SEM (cell line): Measurements from ENCODE around the gene BRWD1.

GRCh38 chr21:37557155-37557683 is 190.6 kb downstream of the DYRK1A start:
- PRO-cap: unidirectional peak, plus-strand start at chr21:37557599

GRCh38 chr21:37751142-37751798 is 165.0 kb downstream of the KCNJ6 start:
- PRO-cap: no peak

DNA sequence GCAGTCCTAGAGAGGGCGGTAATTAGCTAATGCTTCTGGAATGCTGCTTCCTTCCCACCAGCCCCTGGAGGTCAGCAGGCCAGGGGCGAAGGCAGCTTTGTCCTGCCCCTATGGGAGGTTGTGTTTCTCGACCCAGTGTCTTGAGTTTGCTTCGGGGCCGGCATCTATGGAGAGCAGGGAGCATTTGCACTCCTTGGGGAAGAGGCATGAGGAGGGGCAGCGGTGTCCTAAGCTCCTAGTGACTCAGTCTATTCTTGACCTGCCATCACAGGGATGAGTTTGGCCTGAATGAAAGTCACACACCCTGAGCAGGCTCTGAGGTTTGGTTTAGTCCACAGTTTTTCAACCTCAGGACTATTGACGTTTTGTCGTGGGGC is 85.0 kb upstream of the KCNJ15 start:
- PRO-cap: no peak

- PRO-cap: no peak
Measured at GRCh38 chr21:38227963-38228437, 28.8 kb upstream of the KCNJ15 start.

DNA sequence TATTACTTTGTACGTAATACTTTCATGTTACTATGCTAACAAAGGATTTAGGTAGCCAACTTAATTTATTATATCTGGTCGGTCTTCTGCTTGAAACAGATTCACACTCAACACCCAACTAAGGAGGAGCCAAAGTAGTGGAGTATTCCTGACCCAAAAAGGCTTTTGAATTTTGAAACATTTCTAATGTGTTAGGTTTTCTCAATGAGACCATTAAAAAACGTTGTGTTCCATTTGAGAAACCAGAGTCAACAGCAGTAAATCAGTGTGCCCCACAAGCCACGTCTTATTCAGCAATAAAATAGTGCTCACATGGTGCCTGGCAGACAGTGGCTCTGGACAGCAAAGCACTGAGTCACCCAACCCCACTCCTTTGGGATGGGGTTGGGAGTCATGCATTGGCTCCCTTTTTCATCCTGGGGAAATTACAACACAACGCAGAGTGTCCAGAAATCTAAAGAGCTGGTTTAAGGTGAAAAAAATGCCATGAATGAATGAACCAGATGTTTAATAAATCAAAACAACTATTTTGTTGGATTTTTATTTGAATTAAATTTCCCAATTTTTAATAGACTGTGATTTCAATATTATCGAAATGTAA is 46.5 kb downstream of the KCNJ15 start:
- PRO-cap: no peak

GRCh38 chr21:38376276-38377074 is 119.7 kb downstream of the KCNJ15 start:
- PRO-cap: no peak

DNA sequence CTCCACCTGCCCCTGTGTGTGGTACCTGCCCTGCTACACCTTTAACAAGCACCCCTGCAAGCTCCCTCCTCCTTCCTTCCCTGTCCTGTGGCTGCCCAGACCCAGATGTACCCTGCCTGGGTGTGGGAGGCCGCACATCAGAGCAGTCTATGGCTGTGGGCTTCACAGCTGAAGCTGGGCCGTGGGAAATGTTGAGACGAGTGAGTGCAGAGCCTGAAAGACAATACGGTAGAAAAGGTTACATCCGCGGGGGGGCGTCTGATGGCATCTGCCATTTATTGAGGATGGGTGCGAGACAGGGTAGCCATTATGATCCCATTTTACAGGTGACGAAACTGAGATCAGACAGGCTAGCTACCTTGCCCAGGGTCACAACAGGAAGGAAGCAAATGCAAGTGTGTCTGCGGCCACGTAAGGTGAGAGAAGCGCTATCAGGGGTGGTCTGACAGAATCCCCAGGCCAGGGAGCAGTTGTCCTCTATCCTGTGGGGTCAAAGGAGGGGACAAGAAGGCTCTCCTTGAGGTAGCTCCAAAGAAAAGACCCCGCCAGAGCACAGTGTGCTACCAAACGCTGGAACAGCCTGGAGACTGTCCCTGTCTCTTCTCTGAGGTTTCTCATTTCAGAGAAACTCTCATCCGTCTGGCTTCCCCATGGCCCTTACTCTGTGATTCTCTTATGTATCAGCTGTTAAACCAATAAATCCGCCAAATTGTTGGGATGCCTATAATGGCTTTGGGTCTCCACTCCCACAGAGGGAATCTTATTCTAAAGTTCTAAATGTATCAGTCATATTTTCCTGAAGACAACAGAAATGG is 4.3 kb downstream of the ERG start:
- PRO-cap: bidirectional peak, plus-strand start at position 140 of the sequence, minus-strand start at position 202 of the sequence; bidirectional peak, plus-strand start at position 618 of the sequence, minus-strand start at position 591 of the sequence; bidirectional peak, plus-strand start outside the sequence, minus-strand start at position 664 of the sequence

DNA sequence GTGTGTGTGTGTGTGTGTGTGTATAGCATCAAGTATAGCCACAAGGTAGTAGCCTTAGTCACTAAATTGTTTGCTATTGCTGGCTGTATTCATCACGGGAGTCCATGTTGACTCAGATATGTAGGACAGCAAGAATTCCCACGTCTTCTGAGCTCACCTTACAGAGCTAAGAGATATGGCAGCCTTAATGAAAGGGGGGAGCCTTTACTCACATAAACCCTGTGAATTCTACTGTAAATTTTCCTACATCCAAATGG is 9.4 kb downstream of the ETS2 start:
- PRO-cap: no peak

- PRO-cap: no peak
Measured at GRCh38 chr21:38824916-38825191, 19.1 kb downstream of the ETS2 start.

GRCh38 chr21:38861794-38862843 is 56.4 kb downstream of the ETS2 start:
- PRO-cap: bidirectional peak, plus-strand start at chr21:38862565, minus-strand start at chr21:38862446

DNA sequence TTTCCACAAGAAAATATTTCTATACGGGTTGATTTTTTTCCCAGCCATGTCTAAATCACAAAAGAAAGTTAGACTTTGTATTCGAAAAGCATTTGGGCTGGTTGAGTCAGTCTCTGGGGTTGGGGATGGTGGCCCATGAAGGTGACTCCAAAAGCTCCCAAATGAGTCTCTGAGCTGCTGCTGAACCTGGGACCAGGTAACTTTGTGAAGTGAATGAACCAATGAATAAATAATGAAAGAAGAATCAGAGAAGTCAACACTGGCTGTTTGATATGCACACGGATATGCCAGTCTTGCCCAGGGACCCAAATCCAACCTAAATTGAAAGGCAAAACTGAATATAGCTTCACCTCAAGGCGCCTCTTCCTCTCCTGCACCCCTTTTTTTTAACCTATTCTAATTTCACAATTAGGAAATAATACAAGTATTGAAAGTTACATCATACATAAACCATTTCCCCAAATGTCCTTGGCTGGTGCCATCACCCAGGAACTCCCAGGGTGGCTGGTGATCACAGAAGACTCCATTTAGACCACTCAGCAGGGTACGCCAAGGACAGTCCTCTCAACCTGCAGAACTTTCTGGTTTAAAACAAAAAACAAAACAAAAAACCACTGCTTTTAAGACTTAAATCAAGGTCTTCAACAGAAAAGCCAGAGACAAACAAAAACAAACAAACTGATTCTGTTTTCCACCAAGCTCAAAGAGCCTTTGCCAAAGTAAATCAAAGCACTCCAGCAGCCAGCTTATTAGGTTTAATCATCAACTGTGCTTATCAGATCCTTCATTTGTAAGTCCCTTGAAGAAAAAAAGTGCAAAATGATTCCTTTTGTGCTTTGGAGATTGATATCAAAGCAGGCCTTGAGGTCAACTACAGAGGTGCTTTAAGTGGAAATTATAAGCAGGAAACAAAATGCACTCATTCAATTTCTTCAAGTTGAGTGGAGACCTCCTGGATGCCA is 112.9 kb downstream of the ETS2 start:
- PRO-cap: no peak

GRCh38 chr21:38954350-38954724 is 148.6 kb downstream of the ETS2 start:
- PRO-cap: no peak

DNA sequence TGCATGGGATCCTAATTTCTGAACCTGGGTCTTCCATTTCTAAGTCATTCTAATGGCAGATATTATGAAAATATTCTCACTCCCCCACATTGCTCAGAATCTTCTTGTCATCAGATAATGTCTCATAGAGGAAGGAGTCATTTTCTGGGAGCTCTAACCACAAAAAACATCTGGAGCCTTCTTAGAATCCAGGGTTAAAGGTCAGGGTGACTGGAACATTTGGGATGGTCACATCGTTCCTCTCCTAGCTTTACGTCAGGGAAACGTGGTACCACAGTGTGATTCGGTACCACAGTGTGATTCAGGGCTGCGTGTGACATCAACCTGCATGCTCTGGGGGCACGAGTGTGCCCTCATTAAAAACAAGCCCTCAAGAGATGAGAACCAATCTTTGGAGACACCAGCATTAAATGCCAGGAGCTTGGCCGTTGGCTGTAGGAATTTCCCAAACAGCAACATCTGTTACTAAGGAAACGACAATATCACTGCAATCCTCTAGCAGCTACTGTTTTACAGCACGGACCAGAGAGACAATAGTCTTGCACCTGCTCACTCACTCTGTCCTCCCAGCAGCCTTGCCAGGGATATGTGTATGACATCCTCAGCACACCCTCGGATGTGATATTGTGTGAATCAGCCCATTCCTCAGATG is 179.1 kb downstream of the PSMG1 start:
- PRO-cap: bidirectional peak, plus-strand start at position 525 of the sequence, minus-strand start at position 411 of the sequence

- PRO-cap: no peak
Measured at GRCh38 chr21:39005997-39006577, 177.2 kb downstream of the PSMG1 start.

GRCh38 chr21:39087681-39088564 is 95.3 kb downstream of the PSMG1 start:
- PRO-cap: no peak

- PRO-cap: no peak
Measured at GRCh38 chr21:39188726-39189099, 5.5 kb upstream of the PSMG1 start.

DNA sequence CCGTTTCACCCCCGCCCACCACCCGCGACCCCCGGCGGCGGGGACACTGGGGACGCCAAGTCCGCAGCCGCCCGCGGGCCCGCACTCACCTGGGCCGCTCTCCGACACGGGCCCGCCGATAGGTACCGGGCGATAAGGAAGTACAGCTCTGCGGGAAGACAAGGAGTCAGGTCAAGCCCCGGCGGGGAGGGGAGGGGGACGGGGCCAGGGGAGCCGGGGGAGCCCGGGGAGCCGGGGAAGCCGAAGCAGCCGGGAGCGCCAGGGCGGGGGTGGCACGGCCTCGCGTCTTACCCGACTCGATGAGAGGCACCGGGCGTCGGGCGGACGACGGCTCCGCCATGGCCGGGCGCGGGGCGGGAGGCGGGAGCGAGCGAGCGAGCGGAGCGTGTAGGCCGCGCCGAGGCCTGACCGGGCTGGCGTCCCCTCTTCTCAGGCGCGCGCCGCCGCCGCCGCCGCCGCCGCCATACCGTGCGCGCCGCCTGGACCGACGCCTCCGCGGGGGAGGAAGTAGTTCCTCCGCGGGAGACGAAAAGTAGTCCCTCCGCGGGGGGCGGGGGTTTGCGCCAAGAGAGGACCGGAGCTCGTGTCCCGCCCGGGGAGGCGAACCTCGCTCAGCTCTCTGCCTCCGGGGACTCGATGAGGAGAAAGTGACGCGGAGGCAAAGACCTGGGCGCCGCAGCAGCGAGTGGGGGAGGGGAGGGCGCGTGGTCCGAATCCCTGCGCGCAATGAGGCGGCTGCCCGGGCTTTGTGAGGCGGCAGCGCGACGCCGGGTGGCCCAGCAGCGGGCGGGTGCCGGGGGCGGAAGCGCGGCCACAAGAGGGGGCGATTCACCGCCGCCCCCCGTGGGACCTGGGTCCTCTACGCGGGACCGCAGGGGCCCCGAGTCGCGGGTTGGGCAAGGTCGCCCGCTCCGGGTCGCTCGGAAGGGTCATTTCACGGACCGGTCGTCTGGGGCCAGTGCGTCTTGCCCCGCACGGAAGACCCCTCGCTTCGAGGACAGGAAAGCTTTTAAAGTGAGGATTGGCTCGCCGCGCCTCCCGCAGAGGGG is at the start of gene BRWD1:
Gene BRWD1, minus strand, starts transcription at position 481 of the 1,049 bp plus-strand sequence.
- PRO-cap: bidirectional peak, plus-strand start at position 779 of the sequence, minus-strand start at position 463 of the sequence

- PRO-cap: bidirectional peak, plus-strand start at chr21:39349483, minus-strand start at chr21:39349054; unidirectional peak, plus-strand start at chr21:39349539; bidirectional peak, plus-strand start at chr21:39349729, minus-strand start at chr21:39349638
Measured at GRCh38 chr21:39349268-39349826, 459 bp upstream of the HMGN1 start.

DNA sequence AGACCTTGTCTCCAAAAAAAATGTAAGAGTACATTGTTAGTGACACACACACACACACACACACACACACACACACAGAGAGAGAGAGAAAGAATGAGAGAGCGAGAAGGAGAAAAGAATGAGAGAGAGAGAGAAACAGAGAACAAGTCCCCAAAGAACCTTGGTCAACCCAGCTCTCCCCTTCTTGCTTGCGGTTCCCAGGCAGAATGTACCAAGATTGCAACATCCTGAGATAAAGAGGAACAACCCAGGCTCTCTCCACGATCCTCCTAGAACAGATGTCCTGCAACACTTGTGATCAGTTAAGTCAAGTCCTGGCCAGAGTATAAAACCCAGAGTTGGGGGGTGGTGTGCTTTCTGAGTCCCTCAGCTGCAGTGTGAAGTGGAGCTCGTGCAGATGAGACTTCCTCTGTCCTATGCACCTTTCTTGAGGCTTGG is 9.7 kb upstream of the GET1 start:
- PRO-cap: bidirectional peak, plus-strand start at position 355 of the sequence, minus-strand start at position 210 of the sequence

DNA sequence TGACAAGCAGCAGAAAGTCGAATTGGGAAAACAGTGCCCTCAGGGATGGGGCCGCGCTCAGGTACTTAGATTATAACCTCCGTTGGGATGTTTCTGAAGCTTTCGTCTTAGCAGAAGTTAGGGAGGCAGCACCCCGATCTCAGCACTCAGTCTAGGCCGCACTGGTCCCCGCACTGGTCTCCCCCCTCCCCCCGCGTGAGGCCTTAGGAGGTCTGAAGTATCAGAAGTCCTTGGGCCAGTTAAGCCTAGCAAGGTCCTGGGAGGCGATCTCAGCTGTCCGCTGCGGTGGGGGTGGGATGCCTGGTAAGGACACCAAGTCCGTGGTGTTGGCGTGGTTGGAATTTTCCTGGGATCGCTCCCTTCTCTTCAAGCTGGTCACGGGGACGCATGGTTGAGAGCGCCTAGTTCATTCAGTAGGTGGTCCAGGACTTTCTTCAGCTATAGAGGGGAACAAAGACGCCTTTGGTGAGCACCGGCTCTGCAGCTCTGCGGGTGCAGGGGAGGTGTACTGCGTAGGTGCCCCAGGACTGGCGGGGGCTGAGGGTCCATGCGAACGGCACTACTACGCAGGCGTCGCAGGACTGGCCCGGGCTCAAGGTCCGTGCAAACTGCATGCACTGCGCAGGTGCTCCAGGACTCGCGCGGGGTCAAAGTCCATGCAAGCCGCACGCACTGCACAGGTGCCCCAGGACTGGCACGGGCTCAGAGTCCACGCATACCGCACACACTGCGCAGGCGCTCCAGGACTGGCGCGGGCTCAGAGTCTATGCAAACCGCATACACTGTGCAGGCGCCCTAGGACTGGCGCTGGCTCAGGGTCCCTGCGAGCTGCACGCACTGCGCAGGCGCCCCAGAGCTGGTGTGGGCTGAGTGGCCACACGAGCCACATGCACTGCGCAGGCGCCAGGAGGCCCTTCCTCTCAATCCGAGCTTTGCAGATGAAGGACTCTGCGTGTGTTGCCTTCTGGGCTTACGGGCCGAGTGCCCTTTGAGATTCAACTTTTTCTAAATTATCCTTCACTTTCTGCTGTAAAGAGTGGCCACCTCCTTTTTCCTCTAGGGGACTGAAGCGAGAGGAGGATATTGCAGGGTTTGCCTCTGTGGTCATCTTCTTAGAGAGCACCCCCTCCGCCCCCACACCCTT is 5.4 kb downstream of the GET1 start:
- PRO-cap: no peak